Measurements from ENCODE around the genes MRPL16, MS4A3, MS4A8 and CYB561A3.

GRCh38 chr11:59810031-59811083, at the start of gene MRPL16:
Gene MRPL16, minus strand, starts transcription at chr11:59810778.
- RAMPAGE, long total RNA, result start-site peak on the minus strand at chr11:59810753-59810796, 1,024 and 1,448 reads in 2 replicates
- RRBS, result 1% methylated on average over 17 of the region's 69 CpGs

- RAMPAGE, long total RNA, result no peak
- RRBS, result no CpG with 5 or more reads among the region's 7 CpGs
Observed at GRCh38 chr11:60056547-60056975, at the start of gene MS4A3. Gene MS4A3, plus strand, starts transcription at chr11:60056665.

- RAMPAGE, long total RNA, result no peak
- RRBS, result no CpG with 5 or more reads among the region's 2 CpGs
Observed at GRCh38 chr11:60183519-60184272, 813 bp upstream of the MS4A6A start.

GRCh38 chr11:60283206-60283679, 2.8 kb downstream of the MS4A4A start:
- RAMPAGE, long total RNA, result no peak
- RRBS, result no CpG with 5 or more reads among the region's 3 CpGs

DNA sequence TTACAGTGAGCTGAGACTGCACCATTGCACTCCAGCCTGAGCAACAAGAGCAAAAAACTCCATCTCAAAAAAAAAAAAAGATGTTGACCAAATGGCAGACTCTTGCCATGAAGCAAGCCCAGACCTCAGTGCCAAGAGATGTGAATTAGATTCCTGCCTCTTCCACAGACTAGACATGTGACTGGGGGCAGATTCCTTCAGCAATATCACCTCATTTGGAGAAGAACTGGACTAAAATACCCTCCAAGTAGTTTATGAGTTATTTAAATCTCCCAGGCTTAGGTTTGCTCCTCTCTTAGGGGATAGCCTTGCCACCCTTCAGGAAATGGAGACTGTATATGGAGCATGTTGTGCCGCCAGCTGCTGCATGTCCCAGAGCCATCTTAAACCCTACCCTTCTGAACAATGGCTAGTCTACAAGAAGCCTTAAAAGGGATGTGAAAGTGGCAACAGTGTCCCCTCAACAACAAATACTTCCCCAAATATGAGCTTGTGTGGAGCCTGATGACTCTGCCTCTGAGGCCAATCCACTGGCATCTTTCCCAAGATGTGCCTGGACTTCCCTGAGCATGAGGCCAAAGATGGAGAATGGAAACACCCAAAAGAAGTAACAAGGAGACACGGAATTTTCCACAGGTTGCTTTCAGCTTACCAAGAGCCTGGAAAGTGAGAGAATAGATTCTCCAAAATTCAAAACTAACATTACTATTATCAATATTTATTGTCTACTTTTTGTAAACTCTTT, 712 bp upstream of the MS4A7 start:
- RAMPAGE, long total RNA, result no peak
- RRBS, result no CpG with 5 or more reads among the region's 2 CpGs

DNA sequence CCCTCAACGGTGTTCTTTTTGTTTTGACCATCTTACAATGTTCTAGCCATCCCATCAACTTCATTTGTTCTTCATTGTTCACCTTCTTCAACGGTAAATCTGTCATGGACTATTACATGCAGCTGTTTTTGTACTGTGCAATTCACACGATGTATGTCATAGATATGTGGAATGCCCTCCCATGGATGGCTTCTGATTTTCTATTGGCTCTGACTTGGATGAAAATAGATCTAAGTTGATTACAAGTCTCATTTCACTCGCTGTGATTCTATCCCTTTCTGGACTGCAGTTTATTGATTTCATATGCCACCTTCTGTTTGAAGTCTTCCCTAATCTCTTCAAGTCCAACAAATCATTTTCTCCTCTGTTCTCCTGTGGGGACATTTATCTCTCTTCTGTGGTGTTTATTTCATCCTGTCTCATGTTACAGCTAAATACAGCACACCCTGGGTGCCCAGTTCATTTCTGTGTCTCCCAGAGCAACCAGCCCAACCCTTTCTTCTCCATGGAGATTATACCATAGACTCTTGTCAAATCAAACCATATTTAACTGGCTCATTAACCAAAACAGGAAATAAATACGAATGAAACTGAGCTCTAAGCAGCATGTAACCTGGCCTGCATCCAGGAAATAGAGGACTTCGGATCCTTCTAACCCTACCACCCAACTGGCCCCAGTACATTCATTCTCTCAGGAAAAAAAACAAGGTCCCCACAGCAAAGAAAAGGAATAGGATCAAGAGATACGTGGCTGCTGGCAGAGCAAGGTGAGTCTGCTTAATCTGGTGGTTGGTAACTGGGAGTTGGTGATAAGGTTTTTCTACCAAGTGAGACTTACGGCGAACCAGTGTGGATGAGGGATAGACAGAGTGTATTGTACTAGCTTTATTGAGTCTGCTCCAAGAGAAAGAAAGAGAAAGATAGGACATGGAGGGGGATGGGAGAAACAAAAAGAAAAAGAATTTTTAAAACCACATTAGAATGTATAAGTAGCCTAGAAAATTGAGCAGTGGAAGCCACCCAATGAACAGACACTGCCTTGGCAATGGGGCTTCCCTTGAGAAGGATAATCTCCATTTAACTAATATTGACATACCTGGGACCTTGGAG, at the start of gene MS4A8:
Gene MS4A8, plus strand, starts transcription at position 604 of the 1,110 bp plus-strand sequence.
- RAMPAGE, long total RNA, result no peak
- RRBS, result no CpG with 5 or more reads among the region's 9 CpGs

GRCh38 chr11:60861020-60861425, 5.3 kb upstream of the PTGDR2 start:
- RAMPAGE, long total RNA, result no peak
- RRBS, result no CpG with 5 or more reads among the region's 8 CpGs

DNA sequence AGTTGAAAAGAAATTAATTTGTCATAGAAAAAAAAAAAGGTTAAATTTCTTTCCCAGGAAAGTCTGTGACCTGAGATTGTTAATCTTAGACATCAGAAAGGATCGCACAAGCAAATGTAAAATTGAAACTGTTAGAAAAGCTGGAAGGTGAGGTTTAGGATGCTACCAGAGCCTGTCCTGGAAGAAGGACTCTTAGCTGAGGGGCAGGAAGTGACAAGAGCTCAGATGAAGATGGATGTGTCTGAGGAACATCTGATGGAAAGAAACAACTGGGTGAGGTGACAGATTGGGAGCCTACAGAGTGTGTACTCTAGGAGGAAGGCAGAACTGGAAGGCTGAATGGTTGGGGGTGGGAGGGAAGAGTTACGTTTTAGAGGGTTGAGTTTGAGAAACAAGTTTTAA, 2.0 kb upstream of the TMEM109 start:
- RAMPAGE, long total RNA, result no peak
- RRBS, result no CpG with 5 or more reads among the region's 2 CpGs

- RAMPAGE, long total RNA, result no peak
- RRBS, result no CpG with 5 or more reads among the region's 23 CpGs
Observed at GRCh38 chr11:60935457-60936219, 11.4 kb downstream of the TMEM132A start.

GRCh38 chr11:60938175-60938661, 13.8 kb downstream of the SLC15A3 start:
- RAMPAGE, long total RNA, result no peak
- RRBS, result no CpG with 5 or more reads among the region's 11 CpGs

DNA sequence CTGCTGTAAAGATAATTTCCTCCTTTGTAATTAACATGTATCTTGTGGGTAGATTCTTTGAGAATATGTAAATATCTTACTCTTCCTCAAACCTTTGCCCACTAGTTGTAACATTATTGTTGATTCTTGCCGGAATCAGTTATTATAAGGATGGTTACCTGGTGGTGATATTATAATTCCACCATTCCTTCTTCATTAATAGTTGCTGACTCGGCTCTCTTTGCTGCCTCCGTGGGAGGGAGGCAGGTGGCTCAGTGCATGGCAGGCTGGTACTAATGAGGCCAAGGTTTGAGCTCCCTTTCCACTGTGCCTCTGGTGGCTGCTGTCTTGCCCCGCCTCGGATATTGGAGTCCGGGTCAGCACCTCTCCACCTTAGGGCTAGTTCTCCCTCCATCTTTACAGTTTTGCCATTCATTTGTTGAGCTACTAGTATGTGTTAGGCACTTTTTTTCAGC, 12.6 kb downstream of the CD6 start:
- RAMPAGE, long total RNA, result no peak
- RRBS, result 100% methylated on average over 1 of the region's 6 CpGs

DNA sequence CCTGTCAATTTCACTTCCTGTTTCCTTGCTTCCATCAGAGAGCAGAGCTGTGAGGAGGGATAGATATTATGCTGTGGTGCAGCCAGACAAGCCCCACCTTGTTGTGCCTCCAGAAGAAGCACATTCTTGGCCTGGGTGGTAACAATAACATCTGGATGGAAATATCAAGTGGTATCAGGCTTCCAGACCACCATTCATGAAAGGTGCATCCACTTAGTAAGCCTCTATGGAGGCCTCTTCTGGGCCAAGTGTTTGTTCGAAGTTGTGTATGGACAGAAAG, 40.7 kb upstream of the CD5 start:
- RAMPAGE, long total RNA, result no peak
- RRBS, result no CpG with 5 or more reads among the region's 1 CpG

- RAMPAGE, long total RNA, result no peak
- RRBS, result no CpG with 5 or more reads among the region's 14 CpGs
Observed at GRCh38 chr11:61138331-61139068, 22.7 kb downstream of the VPS37C start.

GRCh38 chr11:61332099-61332960, 575 bp downstream of the DDB1 start:
- RAMPAGE, long total RNA, result no peak
- RRBS, result under 1% methylated on average over 7 of the region's 44 CpGs

DNA sequence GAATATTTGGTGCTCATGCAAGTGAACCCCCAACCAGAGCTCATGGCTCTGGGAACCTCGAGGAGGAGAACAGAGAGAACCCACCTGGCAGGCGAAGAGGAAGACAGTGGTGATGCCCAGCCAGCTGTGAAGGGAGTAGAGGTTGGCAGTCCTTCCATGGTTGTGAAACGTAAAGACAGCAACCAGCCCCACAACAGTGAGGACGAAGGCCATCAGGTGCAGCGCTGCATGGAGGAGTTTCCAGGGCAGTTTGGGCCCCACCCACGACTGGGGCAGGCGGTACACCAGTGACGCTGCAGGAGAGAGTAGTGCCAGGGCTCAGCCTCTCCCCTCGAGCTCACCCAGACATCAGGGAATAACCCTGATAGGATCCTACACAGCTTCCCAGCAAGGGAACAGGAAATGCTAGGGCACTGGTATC, 8.0 kb downstream of the CYB561A3 start:
- RAMPAGE, long total RNA, result no peak
- RRBS, result no CpG with 5 or more reads among the region's 9 CpGs

DNA sequence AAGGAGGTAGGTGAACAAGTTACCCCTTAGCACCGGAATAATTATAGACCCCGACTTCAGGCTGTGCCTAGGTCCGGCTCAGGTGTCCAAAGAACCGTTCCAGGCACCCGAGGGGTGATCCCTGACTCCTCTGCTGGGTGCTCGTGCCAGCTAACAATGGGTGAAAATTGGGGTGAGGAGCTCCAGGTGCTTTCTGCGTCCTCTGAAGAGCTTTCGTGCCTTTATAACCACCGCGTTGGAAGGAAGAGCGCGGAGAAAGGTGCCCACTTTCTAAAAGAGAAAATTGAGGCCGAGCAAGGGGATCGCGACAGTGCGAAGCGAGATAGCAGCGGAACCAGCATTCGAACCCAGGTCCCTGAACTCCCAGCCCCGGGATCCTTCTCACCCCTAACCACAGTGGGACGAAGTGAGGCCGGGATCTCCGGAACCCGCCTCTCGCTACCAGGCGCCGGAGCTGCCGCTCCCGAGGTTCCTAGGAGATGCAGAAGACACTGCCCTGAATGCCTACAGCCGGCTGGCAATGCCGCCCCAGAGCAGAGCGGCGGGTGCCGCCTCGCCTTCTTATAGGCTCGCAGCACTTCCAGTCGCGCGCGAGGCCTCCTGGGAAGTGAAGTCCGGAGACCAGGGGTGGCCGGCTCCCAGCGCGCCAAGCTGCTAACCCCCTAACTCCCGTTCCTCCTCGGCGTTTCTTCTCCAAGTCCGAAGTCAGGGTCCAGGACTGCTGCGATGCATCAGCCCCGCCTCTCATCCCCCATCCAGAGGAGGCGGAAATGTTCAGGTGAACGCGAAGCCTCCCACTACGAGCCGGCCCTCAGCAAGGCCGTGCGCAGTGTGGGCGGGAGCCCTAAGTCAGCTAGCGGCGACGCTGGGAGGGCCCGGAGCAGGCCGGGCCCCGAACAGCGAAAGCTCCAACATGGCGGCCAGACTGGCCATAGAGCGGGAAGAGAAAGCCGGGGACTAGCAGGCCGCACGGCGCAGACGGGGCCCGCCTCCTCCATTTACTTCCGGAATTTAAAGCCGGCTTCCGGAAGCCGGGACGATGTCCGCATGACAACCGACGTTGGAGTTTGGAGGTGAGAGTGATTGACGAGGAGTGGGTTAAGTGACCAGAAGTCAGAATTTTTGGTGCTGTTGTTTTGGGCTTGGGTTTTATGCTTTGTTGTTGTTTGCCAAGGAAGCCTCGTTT, at the start of gene CYB561A3:
Gene CYB561A3, minus strand, starts transcription at position 535 of the 1,186 bp plus-strand sequence.
- RAMPAGE, long total RNA, result start-site peak on the plus strand centred at position 1,034 of the sequence, 40 bp wide, 58 and 165 reads in 2 replicates
- RRBS, result 1% methylated on average over 29 of the region's 83 CpGs

DNA sequence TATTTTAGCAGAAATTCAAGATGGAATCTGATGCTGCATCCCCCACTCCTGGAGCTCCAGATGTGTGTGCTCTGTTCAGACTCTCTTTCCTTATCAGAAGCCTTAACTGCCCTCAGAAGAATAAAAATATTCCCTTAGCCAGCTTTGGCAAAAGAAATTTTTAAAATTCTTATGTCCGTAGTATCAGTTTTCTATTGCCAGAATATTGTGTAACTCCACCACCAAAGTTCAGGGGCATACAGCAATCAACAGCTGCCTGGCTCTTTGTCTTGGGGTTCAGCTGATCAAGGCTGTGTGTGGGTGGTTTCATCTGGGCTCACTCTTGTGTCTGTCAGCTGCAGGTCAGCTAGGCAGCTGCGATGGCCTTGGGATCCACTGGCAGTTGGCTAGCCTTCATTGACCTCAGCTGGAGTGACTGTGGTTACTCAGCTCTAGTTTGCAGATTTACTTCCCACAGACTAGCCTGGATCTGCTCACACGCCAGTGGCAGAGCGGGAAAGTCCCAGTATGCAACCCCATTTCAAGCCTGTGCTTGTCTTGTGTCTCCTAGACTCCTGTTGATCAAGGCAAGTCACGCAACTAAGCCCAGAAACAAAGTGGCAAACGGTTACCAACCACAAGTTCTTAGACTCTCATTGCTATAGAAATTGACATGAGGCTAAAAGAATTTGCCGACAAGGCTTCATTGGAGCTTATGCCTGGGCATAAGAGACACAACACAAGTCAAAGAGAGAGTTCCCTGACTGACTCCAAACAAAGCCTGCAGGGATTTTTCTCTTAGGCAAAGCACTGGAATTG, 7.4 kb downstream of the TMEM138 start:
- RAMPAGE, long total RNA, result no peak
- RRBS, result no CpG with 5 or more reads among the region's 7 CpGs

- RAMPAGE, long total RNA, result no peak
- RRBS, result no CpG with 5 or more reads among the region's 4 CpGs
Observed at GRCh38 chr11:61401375-61402690, 9.4 kb downstream of the TMEM216 start.

- RAMPAGE, long total RNA, result no peak
- RRBS, result no CpG with 5 or more reads among the region's 13 CpGs
Observed at GRCh38 chr11:61515432-61516066, 7.0 kb downstream of the LRRC10B start.

DNA sequence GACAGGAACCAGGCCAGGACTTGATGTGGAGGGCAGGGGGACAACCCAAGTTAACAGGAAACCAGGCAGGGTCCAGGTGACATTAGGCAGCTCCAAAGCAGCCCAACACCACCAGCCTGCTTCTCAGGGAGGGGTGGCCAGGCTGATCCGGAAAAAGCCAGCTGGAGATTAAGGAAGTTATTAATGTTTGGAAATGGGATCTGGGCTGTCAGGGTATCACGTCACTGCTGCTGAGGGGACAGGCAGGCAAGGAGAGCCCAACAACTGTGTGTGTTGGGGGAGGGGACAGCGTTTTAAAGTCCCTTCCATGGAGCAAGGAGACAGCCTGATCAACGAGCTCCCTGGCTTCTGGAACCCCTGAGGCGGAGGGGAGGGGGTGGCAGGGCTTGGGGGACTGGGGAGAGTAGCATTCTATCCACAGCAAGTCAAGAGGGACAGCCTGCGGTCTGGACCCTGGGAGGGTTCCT, 27.2 kb downstream of the SYT7 start:
- RAMPAGE, long total RNA, result no peak
- RRBS, result no CpG with 5 or more reads among the region's 6 CpGs